ENCODE measurements around the genes TRIM60 and GK3.

GRCh38 chr4:165031501-165032223, at the start of gene TRIM60:
Gene TRIM60 (plus strand): TSS chr4:165031999.
- PRO-cap = no peak

- PRO-cap = no peak
Observed at GRCh38 chr4:165077302-165077672, 23.6 kb downstream of the TRIM75 start.

GRCh38 chr4:165185420-165185927, 21.9 kb upstream of the KLHL2 start:
- PRO-cap = no peak

DNA sequence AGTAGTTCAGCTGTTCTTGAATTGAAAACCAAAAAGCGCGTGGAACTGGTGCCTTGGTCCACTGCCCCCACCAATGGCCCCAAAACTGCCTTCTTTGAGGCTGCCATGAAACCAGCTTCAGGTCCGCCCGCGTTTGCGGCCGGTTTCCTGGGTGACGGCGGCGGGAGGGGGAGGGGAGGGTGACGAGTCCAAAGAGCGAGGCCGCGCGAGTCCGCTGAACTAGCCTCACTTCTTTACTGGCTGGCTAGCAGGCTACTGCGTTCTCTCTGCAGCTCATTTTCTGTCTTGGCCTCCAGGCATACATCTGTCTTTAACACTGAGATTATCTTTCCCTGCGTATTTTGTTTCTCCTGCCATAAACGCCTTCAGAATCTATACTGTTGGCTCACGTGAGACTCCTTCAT, at the start of gene GK3:
Gene GK3, minus strand, starts transcription at position 166 of the 404 bp plus-strand sequence.
- PRO-cap = no peak

DNA sequence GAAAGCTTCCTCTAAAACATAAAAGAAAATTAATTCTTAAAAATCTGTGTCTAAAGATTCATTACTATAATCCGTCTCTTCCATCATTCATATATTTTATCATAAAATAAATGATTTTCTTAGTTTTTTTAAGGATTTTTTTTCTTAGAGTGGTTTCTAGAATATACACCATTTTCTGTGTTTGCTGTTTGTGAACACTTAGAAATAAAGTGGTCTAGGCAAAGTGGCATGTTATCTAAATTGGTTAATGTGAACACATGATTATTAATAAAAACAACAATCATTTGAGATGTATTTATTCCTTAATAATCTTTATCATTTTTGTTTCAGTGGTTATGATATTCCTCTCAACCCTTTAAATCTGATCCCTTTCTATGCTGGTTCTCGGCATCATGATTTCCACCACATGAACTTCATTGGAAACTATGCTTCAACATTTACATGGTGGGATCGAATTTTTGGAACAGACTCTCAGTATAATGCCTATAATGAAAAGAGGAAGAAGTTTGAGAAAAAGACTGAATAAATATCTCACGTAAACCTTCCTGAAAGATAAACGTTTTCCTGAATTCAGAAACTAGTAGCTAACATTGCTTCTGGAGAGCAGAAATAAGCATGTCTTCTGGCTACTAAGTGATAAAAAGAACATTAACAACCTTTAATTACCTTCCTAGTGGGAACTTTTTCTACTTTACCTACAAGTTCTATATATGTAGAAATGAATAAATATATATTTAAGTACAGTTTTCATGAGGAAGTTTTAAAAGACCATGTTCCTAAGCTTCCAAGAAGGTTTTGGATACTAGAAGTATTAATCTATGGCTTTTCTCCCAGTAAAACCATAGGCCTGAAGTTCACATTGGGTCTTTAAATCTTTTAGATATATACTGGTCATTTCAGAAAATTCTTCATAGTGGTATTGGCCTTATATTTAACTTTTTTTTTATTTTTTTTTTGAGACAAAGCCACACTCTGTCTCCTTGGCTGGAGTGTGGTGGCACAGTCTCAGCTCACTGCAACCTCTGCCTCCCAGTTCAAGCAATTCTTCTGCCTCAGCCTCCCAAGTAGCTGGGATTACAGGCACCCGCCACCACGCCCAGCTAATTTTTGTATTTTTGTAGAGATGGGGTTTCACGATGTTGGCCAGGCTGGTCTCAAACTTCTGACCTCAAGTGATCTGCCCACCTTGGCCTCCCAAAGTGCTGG, 14.4 kb downstream of the MSMO1 start:
- PRO-cap = no peak

GRCh38 chr4:165364559-165364897, 14.3 kb upstream of the CPE start:
- PRO-cap = no peak

- PRO-cap = no peak
Observed at GRCh38 chr4:166042442-166043019, 169.5 kb downstream of the TLL1 start.

- PRO-cap = no peak
Observed at GRCh38 chr4:166198169-166198576, 325.1 kb downstream of the TLL1 start.

DNA sequence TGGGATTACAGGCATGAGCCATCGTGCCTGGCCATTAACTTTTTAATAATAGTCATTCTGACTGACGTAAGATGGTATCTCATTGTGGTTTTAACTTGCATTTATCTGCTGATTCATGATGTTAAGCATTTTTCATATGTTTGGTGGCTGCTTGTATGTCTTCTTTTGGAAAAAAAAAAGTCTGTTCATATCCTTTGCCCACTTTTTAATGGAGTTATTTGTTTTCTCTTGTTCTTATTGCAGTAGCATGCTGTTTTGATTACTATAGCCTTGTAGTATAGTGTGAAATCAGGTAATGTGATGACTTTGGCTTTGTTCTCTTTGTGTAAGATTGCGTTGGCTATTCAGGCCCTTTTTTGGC, 45.9 kb downstream of the ANXA10 start:
- PRO-cap = no peak

GRCh38 chr4:168164871-168165581, 72.7 kb downstream of the ANXA10 start:
- PRO-cap = no peak

- PRO-cap = no peak
Observed at GRCh38 chr4:168283448-168283756, 35.1 kb downstream of the DDX60 start.

DNA sequence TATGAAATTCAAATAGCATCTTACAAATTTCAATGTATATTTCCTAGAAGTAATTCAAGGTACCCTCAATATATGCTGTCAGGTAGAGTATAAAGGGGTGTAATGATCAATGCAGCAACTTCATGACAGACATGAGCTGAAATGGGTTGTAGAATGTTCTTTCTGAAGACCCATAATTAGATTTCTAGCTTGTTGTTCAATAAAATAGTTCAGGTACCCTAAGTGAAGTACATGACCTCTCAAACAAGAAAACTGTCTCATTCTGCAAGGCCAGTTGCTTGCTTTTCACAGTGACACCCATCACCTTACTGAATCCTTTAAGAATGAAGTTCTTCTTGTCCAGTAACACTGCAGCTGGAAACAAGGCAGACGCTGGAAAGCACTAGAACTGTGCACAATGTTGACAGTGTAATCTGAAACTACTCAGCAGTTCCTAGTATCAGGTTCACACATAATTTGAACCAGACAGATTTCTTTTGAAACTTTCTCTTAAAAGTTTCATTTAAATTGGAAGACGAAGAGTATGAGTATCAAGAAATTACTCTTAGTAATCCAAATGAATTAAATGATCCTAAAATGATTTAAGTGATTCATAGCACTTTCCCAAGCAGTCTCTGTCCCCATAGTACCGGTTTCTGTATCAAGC, 63.3 kb downstream of the PALLD start:
- PRO-cap = no peak

DNA sequence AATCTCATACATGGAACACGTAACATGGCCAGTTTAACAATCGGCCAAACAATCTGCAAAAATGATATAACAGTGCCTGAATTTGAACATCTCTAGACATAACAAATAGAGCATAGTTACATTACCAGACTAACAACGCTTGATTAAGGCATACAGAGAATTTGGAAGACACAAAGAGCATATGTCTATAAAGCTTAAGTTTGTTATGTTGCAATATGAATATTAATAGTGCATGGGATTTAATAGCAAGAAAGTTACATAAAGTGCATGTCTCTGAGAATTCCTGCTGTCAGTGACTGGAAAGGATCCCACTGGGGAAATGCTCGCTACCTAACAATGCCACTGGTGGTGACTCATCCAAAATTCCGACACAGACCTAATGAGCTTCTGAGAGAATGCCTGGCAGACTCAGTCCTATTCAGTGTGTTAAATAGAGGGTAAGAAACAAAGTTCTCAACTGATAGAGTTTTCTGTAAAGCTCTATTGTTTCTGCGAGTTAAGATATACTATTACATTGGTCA, 107.6 kb downstream of the PALLD start:
- PRO-cap = no peak

GRCh38 chr4:168632491-168633456, 135.9 kb downstream of the PALLD start:
- PRO-cap = no peak

DNA sequence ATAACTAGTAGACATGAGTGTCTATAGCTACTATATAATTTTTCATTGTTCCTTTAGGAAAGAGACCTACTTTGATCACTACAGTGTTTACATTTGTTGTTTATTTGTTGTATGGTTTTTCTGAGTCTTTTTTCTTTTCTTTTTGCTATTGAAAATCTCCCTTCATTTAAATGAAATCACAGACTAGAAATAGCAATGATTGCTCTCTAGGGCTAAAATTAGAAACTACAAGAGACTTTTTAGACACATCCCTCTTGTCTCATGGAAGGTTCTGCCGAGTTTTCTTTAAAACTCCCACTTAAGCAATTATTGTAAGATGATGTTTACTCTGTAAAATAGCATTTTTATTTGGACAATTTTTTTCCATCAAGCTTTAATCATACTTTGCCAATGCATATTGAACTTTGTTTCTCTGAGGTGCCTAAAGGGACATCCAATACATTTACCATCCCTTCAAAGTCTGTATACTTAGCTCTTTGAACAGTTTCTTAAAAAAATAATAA, 136.7 kb downstream of the PALLD start:
- PRO-cap = no peak

DNA sequence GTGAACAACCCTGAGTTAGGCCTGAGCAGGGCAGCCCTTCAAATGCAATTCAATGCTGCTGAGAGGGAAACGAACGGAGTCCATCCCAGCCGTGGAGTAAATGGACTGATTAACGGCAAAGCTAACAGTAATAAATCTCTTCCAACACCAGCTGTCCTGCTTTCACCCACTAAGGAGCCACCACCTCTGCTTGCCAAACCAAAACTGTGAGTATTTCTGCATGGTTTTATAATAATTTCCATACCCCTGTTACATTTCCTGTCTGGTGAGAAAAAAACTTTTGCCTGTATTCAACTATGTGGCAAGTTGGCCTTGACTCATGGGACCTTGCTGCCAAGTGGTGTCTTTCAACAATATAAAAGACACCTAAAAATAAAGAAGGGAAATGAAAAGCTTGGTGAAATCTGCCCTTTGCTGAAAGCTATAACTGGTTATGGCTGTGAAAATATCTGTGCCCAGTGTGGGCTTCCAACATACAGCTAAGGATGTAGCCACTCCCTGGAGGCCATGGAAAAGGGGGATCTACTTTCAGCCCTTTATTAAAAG, 214.9 kb downstream of the PALLD start:
- PRO-cap = no peak

DNA sequence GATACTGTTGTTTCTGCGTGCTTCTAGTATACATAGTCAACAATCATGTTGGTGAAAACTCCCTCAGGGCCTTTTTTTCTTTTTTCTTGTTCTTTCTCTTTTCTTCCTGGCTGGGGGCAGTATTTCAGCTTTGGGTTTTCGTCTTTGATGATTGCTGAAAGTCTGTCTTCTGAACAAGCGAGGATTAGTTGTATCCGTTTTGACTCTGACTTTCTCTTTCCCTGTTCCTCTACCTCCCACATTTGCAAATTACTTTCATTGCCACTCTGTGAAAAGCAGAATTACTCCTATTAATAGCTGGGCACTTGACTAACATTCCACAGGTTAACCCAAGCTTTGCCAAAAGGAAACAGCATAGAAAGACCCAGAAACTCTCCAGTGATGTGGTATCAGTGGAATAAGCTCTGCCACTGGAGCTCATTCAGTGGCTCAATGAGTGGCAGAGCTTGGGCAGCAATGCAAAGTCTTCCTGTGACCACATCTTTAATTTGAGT, 238.8 kb downstream of the PALLD start:
- PRO-cap = no peak

- PRO-cap = no peak
Observed at GRCh38 chr4:168822216-168822968, 187.7 kb downstream of the CBR4 start.

DNA sequence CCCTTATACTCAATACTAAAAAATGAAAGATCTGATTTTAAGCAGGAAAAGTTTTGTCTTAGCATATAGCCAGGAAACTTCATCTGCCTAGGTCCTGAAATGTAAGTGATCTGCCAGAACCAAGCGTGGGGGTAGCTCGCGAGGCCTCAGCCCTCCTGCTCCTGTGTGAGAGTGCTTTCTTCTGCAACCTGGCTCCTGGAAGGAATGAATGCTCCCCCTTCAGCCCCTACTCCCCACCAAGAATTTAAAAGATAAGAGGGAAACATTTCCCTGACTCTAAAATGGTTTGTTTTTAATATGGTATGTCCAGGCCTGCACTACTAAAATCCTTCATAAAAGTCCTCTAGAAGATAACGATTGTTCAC, 160.0 kb downstream of the CBR4 start:
- PRO-cap = no peak

GRCh38 chr4:169220770-169221460, 49.8 kb downstream of the SH3RF1 start:
- PRO-cap = no peak